Pulmonary artery (tissue), 1 donor: ENCODE data around the genes ULBP3 and MTHFD1L.

GRCh38 chr6:148473936-148474443 is 131.4 kb downstream of the SASH1 start:
- PRO-cap: no peak

DNA sequence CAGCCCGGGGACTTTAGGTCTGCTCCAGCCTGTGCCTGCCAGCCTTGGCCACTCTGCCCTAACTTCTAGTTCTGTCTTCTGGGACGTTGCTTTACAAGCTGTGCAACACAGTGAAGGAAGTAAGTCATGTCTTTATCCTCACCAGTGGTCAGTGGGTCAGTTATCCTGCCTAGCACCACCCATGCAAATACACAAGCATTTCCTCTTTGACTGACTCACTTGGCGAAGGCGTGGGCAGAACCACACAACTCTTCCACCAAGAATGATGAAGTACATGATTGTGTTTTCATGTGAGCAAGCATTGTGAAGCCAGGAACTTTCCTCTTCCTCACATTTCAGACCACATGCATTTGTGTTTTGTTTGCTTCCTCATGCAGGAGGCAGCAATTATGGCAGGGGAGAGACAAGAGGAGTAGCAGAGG is 180.5 kb upstream of the UST start:
- PRO-cap: no peak

GRCh38 chr6:148769882-148770445 is 23.1 kb downstream of the UST start:
- PRO-cap: no peak

DNA sequence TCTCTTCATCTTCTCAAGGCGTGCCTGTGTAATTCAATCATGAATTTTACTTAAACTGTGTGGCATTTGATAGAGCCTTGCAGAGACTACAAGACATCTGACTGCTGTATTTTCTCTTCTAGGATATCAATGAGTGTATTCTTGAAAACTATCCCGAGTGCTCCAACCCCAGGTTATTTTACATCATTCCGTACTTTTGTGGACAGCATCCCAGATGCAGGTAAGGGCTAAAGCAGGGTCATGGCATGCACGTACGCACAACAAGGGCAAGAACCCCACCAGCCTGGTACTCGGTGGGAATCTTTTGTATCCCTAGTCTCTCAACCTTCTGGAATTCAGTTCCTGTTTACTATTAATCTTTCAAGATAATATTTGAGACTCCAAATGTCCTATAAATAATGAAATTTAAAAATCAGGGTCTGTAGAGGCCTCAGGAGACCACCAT is 272.2 kb downstream of the UST start:
- PRO-cap: no peak

GRCh38 chr6:149073424-149074278 is 243.9 kb upstream of the TAB2 start:
- PRO-cap: no peak

DNA sequence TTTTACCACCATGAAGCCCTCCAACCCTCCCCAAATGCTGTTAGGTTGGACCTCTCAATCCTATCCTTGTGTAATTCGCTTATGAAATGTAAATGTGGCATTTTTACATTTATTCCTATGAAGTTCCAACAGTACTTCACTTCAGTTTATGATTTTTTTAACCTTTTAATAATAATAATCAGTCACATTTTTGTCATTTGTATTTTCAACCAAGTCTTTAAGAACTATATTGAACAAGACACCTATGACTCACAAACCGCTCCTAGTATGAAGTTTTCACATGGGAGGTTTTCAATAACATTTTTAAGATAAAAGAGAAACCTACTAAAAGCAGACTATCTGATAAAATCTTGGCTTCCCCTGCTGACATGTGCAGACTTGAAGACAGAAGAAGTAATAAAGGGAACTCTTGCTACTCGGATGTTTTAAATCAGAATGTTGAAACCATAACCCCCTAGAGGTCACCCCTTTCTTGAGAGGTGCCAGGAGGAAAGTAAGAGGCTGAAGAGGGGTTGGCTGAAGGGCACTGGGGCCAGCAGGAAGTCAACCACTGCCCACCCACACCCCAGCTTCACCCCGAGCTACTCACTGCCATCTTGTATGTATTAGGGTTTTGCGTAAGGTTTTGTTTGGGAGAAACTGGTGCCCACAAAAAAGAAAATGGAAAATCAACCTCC is 83.5 kb upstream of the TAB2 start:
- PRO-cap: no peak

DNA sequence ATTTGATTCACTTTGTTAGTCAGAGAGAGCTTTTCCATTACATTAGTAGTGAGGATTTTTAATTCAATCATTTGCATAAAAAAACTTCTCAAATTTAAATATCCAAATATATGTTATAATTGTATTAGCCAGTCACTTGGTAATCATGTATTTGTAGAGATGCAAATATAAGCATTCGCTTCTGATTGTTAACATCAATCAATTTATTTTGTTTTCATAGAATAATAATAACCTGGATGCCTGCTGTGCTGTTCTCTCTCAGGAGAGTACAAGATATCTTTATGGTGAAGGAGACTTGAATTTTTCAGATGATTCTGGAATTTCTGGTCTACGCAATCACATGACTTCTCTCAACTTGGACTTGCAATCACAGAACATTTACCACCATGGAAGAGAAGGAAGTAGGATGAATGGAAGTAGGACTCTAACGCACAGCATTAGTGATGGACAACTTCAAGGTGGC is 22.2 kb upstream of the SUMO4 start:
- PRO-cap: no peak

GRCh38 chr6:149378491-149379183 is 21.4 kb upstream of the SUMO4 start:
- PRO-cap: no peak

DNA sequence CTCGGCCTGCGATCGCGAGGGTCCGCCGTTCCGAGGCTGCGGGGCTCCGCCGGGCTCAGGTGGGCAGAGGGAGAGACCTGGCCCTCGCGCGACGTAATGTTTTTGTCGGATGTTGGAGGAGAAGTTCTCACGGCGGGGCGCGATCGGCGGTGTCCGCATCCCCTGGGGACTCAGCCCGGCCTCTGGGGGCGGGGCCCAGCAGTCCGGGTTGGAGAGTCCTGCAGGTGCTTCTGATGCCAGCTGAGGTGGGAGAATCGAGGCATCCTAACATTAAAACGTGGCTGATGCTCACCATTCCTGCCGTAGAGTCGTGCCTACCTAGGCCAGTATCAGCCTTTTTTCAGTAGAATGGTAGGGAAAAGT is 767 bp downstream of the GINM1 start:
- PRO-cap: no peak

DNA sequence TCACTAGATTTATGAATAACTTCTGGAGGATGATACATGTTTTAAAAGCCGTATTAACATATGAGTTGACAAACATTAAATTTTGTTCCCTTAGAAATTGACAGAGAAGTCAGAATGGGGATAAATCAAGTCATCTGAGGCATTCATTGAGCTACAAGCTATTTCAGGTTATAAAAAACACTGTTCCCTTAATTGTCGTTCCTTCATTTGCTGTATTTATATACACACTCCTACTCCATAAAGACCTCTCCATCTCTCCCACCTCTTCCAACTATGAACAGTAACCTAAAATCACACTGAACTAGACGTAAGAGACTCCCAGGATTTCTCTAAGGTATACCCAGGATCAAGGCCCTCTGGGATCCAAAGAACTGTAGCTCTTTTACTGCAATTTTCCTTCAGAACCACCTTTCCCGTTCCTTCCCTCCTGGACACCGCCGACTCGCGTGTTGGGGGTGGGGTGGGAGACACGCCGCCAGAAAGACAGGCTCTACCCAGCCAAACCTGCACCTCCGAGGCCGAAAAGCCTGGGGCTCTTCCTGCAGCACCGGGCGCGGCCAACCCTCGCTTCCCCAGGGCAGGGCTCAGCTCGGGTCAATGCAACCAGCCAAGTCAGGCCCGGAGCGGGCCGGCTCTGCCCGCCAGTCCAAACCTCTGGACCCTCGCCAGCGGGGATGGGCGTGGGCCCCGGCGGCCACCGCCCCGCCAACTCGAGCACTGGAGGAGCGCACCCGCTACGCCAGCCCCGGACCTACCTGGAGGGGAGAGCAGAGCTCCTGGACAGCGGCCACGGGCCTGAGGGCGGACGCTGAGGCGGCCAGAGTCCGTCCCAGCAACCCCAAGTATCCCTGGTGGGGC is 578 bp downstream of the LATS1 start:
- PRO-cap: no peak

DNA sequence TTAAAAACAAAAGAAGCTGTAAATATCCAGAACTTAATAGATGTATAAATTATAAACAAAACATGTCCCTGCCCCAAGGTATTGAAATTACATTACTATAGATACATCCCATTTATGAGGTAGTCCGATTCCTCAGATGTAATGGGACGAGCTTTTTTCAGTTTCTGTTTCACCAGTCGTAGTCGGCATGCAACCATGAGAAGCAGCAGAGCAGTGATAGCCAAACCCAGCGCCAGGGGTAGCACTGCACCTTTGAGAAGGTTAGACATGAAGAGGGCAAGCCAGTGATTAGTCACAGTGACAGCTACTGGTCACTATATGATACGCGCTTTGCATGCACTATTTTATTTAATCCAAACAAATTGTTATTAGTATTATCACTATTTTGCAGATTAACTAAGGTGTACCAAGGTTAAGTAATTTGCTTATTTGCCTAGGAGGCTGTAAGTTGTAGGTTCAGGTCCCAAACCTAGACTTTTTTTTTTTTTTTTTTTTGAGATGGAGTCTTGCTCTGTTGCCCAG is 43.6 kb downstream of the LRP11 start:
- PRO-cap: no peak

- PRO-cap: no peak
Measured at GRCh38 chr6:149889308-149889759, 8.6 kb downstream of the RAET1E start.

DNA sequence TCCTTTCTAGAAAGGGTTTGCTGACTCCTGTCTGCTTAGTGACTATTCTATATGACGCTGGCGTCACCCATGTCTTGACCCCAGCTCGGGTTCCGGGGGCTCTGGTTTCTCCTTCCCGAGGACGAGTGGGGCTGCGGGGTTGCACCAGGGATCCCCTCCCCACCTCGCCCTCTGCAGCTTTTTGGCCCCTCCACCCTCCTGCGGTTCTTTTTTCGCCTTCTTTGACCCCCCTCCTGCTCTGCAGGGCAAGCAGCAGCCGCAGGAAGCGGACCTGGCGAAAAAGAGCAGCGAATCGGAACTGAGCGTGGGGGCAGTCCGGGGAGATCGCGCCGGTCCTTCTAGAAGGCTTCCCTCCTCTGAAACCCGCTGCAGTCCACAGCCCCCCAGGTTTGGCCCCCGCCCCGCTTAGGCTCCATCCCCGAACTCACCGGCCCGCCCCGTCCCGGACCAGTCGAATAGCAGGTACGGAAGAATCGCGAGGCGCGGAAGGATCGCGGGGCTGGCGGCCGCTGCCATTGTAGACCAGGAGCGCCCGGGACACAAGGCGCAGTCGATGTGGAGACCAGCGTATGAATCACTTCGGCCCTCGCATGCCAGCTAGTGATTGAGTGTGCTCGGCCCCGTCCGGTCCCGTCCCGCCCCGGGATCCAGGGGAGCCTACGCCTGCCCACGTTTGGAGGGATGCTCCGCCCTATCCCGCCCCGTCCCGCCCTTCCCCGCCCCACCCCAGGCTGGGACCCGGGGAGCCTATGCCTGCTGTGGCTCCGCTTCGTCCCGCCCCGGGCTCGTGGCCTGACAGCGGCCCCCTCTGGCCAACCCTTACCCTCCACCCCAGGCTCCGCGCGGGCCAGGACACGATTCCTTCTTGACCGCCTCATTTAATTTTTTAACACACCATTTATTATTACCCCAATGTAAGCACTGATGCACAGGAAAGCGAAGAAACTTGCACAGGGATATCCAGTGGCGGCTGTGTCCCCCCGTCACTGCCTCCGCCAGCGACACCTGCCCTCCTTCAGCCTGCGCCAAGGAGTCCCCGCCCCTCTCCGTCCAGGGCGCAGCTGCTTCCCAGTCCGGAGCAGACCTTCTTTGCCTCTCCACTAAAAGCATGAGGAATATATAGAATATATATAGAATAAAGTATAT is at the start of gene ULBP3:
TSS of gene ULBP3 (minus strand) at position 571 of the 1,146 bp plus-strand sequence.
- PRO-cap: bidirectional peak, plus-strand start at position 549 of the sequence, minus-strand start at position 576 of the sequence; unidirectional peak, minus-strand start at position 626 of the sequence

GRCh38 chr6:150167537-150167837 is 24.6 kb downstream of the PPP1R14C start:
- PRO-cap: no peak

DNA sequence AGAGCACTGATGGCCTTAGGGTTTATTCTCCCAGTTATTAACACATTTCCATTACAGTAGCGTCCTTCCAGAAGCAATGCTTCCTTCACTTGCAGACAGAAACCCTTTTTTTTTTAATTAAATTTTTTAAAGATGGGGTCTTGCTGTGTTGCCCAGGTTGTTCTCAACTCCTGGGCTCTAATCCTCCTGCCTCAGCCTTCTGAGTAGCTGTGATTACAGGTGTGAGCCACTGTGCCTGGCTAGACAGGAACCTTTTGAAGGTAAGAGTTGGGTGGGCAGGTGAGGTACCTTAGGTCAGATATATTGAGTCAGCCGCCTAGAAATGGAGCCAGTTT is 79.6 kb downstream of the IYD start:
- PRO-cap: no peak

GRCh38 chr6:150596177-150596832 is 3.4 kb upstream of the PLEKHG1 start:
- PRO-cap: no peak

- PRO-cap: no peak
Measured at GRCh38 chr6:150598983-150599619, 584 bp upstream of the PLEKHG1 start.

GRCh38 chr6:150767430-150768053 is 98.0 kb upstream of the MTHFD1L start:
- PRO-cap: no peak

GRCh38 chr6:150814280-150814797 is 51.2 kb upstream of the MTHFD1L start:
- PRO-cap: no peak

GRCh38 chr6:150865456-150866137 is at the start of gene MTHFD1L:
Gene MTHFD1L (plus strand): TSS chr6:150865702.
- PRO-cap: bidirectional peak, plus-strand start at chr6:150865684, minus-strand start at chr6:150865582; unidirectional peak, minus-strand start at chr6:150866051